H4 (cell line): ENCODE measurements around the genes MAML3 and TBC1D9.

DNA sequence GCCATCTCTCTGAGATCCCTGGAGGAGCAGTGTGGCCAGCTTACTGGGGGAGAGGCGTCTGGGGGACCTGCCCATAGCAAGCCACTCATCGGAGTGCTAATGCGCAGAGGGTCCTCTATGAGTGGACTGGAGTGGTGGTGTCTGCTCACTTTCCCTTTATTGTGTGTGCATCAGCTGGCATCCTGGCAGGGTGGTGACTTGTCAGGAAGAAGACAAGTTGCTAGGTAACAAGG is 42.6 kb upstream of the MGST2 start:
- RAMPAGE, long total RNA = no peak

GRCh38 chr4:139682689-139683774 is 17.4 kb downstream of the MGST2 start:
- RAMPAGE, long total RNA = no peak

- RAMPAGE, long total RNA = no peak
These were observed 23.7 kb downstream of the MGST2 start for GRCh38 chr4:139689306-139689657.

- RAMPAGE, long total RNA = no peak
These were observed 148.7 kb downstream of the MGST2 start for GRCh38 chr4:139814283-139814841.

DNA sequence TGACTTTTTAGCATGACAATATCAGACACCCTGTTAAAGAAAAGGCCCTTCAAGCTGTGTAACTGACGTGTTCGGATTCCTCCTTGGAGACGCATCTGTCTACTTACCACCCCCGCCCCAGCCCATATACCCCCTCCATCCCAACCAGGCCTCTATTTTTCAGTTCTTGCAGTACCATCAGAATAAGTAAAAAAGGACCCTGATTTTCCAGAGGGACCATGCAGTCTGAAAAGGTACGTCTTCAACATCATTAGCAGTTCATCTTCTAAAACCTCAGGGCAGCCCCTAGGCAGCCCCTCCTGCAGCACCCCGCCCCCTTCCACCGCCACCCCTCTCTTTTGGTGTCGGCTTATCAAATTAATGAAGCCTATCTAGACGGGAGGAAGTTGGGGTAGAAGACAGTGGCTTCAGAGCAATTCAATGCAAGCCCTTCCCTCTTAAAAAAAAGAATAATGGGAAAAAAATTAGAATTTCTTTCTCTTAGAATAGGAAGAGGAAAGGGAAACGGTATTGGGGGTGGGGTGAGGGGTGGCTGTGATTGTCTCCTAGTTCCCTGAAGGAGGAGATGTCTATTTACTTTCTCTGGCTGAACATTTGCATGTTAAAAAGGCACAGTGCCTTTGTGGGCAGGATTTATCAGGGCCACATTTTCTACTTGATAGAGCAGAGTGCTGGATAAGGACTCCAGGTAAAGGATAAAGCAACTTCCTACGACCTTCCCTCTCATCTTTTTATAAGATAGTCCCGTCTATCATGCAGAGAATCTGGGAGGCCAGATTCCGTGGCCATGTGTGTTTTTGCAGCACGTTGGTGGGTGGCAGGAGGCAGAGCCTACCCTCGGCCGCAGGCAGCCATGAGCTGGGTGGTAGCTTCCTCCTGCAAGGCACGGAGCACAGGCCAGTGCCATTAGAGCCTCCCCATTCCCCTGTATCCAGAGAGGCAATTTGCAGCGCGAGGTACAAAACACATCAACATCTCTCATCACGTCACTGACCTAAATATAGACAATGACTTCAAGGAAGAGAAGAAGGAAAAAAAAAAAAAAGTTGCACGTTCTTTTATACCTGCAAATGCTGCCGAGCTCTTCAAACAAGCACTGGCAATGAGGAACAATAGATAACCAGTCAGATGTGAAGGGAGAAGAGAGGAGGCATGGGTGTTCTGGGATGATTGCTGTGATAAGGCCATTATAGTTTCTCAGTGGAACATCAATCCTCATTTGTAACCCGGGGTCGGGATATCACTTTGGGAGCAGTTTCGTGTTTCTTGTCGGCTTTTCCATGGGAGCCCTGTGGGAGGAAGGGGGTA is 159.6 kb downstream of the MGST2 start:
- RAMPAGE, long total RNA = no peak

GRCh38 chr4:139841766-139842018 is 176.1 kb downstream of the MGST2 start:
- RAMPAGE, long total RNA = no peak

- RAMPAGE, long total RNA = no peak
These were observed 209.9 kb downstream of the MGST2 start for GRCh38 chr4:139875542-139875882.

DNA sequence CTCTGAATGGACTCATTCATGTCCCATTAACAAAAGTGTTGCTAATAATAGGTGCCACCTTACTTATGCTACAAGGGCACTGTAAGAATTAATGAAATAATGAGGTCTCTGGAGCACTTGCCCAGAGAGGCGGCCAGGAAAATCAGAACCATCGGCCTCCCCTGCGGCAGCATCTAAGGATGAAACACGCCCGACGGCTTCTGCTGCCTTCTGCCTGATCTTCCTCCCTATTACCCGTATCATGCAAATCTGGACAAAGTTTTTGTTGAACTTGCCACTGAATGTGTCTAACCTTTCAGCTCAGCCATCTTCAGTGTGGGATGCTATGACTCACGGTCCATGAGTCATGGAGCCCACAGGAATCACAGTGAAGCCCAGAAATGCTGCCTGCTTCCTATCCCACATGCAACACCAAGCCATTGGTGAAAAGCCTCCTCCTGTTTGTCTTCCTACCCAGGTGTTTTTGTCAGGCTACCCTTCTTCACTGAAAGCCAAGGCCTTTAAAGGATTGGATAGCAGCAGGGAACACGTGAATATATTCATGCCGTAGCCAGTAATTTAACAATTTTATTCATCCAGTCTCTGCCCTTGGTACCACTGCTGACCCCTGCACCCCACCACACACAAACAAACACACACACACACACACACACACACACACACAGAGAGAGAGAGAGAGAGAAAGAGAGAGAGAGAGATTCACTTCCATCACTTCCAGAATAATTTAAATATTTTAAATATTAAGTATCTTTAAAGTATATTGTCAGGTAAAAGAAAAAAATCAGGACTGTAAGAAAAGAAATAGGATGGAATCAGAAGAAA is 164.6 kb downstream of the MAML3 start:
- RAMPAGE, long total RNA = no peak

- RAMPAGE, long total RNA = no peak
These were observed 104.8 kb downstream of the MAML3 start for GRCh38 chr4:140048891-140049892.

GRCh38 chr4:140057791-140058267 is 96.2 kb downstream of the MAML3 start:
- RAMPAGE, long total RNA = no peak

GRCh38 chr4:140151432-140151722 is 2.6 kb downstream of the MAML3 start:
- RAMPAGE, long total RNA = no peak

DNA sequence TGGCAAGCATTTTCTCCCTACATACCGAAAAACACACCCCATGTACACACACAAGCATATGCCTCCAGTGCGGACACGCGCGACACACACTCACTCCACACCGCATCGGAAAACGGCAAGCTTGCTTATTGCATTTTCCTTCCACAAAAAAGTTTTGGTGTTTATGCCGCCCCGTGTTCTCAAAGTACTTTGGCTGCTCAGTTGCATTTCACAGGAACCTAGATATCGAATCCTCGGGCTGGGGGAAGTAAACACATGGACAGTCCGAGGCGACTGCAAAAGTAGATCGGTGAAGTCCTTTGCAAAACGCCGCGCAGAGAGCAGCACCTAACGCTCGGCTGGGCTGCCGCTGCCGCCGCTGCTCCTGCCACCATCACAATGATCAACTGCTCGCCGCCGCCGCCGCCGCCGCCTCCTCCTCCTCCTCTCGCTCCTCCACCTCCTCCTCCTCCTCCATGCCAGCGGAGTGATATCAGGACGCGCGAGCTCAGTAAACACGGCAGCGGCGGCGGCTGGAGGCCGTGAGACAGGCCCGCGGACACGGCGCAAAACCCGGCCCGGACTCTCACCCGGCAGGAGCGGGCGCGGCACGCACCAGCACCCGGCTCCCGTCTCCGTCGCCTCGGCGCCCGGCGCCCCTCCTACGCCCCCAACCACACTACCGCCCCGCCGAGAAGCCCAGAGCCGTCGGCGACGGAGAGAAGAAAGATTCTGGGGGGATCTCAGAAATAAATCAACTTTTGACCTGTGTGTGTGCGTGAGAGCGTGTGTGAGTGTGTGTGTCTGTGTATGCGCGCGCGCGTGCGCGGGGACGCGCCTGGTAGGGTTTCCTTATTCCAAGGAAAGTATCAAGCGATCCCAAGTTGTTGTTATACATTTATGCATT is at the start of gene MAML3:
Gene MAML3, minus strand, starts transcription at position 468 of the 886 bp plus-strand sequence.
- RAMPAGE, long total RNA = no peak

DNA sequence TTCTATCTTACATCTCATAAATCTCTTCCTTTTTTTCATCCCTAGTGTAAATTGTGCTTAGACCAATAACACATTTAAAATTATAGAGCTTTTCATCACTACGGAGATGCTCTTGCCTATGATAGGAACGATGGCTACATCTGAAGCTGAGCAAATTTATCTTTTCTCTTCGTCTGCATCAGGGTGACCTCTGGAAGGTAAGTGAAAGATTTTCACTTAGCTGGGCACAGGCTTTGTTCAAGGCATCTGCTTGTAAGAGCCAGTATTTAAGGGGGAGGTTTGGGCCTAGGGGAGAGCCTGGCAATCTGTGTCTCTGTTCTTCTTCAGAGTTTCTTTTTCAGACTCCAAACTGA is 103.2 kb upstream of the MAML3 start:
- RAMPAGE, long total RNA = no peak

DNA sequence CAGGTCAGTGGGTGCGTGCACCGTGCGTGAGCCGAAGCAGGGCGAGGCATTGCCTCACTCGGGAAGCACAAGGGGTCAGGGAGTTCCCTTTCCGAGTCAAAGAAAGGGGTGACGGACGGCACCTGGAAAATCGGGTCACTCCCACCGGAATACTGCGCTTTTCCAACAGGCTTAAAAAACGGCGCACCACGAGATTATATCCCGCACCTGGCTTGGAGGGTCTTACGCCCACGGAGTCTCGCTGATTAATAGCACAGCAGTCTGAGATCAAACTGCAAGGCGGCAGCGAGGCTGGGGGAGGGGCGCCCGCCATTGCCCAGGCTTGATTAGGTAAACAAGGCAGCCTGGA is 14.0 kb downstream of the CLGN start:
- RAMPAGE, long total RNA = no peak

- RAMPAGE, long total RNA = no peak
These were observed at the start of gene TBC1D9 for GRCh38 chr4:140756260-140757449. Gene TBC1D9 (minus strand): TSS chr4:140756385.

DNA sequence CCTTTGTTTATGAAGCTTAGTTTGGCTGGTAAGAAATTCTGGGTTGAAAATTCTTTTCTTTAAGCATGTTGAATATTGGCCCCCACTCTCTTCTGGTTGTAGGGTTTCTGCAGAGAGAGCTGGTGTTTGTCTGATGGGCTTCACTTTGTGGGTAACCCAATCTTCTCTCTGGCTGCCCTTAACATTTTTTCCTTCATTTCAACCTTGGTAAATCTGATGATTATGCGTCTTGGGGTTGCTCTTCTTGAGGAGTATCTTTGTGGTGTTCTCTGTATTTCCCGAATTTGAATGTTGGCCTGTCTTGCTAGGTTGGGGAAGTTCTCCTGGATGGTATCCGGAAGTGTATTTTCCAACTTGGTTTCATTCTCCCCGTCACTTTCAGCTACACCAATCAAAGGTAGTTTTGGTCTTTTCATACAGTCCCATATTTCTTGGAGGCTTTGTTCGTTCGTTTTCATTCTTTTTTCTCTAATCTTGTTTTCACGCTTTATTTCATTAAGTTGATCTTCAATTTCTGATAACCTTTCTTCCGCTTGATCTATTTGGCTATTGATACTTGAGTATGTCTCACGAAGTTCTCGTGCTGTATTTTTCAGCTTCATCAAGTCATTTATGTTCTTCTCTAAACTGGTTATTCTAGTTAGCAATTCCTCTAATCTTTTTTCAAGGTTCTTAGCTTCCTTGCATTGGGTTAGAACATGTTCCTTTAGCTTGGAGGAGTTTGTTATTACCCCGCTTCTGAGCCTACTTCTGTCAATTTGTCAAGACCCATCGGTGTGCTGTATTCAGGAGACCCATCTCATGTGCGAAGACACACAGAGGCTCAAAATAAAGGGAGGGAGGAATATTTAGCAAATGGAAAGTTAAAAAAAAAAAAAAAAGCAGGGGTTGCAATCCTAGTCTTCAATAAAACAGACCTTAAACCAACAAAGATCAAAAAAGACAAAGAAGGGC is 20.5 kb downstream of the RNF150 start:
- RAMPAGE, long total RNA = no peak

DNA sequence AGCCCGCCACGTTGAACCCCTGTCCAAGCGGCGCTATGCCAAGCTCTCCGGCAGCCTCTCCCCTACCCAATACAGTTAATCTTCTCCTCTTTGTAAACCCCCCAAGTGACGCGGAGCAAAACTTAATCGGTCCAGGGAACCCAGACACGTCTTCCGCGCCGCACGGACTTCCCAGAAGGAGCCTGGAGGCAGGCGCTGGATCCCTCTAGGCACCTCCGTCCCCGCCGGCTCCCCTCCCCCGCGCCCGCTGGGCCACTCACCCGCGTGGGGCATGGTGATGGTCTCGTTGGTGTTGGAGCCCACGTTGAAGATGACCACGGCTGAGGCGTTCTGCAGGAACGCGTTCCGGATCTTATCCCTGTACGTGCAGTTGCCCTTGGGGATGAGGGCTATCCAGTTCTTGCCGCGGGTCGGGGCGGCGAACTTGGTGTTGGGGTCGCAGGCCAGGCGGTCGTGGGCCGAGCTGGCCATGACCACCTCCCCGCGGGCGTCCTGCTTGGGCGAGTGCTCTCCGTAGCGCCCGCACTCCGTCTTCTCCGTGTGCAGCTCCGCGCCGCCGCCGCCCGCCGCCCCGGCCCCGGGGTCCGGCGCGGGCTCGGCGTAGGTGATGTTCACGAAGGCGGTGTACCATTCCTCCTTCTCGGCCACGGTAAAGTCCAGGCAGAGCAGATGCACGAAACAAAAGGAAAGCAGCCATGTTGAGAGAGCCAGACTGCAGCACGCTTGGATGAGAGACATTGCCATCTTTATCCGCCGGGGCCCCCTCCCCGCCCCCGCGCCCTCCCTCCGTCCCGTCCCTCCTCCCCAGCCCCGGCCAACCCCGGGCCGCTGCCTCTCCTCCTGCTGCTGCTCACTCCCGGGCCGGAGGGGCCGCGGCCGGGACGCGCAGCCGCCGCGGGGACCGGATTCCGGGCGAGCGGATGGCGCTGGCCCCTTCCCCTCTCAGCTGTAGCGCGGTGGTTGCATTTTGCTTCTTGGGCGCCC is 912 bp downstream of the RNF150 start:
- RAMPAGE, long total RNA = no peak

DNA sequence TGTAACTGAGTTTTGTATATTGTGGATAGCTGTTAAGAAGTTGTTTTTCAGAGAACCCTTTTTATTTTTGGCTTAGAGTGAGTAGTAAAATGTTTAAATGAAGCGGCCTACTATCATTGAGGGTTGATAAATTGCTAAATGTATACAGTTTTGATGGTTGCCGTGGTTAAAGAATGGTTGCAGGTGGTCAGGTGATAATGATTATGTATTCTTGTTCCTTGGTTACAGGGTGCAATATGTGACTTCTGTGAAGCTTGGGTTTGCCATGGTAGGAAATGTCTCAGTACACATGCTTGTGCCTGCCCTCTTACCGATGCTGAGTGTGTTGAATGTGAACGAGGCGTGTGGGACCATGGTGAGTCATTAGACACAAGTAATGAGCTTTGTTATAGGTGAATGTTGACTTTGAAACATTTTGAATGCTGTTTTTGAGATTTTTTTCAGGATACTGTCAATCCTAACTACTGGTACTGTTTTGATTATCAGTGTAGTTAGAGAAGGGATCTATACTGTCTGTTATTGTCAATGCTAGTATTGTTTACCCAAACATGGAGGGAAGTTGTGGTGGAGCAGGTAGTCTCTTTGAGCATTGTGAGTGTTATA is 8.7 kb downstream of the ZNF330 start:
- RAMPAGE, long total RNA = no peak

DNA sequence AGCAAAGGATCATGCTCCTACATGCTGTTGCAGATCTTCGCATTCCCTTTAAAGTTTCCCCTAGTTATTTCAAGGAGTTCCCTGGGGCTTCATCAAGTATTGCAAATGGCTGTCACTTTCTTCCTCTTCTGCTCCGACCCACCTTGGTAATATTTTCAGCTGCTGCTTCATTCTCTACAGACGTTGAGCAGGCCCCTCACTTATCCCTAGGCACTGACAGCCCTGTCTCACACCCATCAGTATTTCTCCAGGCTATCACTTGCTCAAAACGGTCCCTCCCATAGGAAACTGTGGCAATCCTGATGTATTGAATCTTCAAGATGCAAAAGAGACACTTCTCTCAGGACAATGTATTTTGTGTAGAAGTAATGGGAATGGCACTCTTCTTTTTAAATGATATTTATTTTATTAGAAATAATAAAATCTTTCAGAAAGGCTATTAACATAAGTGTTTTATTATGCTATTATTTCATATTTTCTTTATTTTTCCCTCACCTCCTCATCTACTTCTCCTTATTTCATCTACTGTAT is 465.8 kb downstream of the INPP4B start:
- RAMPAGE, long total RNA = no peak

DNA sequence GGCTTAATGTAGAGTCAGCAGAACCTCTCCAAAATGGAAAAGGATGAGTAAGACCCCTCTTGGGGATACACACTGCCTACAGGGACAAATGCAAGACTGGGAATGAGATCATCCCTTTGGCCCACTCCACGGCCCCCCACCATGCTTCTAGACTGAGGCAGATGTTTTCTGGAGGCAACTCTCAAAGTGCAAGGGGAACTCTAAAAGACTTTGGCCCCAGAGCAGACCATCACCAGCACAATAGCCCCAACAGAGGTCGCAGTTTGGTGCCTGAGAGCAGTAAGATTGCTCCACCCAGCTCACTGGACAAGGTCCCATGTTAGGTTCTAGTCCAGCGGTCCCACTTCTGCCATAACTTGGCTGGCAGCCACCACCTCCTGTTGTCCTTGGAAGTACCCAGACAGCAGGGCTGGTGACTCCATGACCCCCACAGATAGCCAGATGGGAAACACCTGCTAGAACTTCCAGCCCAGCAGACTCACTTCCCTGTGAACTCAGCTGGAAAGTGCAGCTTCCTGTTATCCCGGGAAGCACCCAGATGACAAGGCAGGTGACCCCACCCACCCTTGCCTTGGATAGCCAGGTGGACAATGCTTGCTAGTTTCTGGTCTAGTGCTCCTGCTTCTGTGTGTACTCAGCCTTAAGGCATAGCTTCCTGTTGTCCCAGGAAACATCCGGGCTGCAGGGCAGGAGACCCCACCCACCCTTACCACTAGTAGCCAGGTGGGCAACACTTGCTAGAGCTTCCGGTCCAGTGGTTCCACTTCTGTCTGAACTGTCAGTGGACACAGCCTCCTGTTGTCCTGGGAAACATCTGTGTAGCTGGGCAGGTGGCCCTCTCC is 372.5 kb downstream of the INPP4B start:
- RAMPAGE, long total RNA = no peak